Skin of body (tissue), 2 donors: ENCODE results near the genes WFDC12, WFDC2 and SLC35C2.

DNA sequence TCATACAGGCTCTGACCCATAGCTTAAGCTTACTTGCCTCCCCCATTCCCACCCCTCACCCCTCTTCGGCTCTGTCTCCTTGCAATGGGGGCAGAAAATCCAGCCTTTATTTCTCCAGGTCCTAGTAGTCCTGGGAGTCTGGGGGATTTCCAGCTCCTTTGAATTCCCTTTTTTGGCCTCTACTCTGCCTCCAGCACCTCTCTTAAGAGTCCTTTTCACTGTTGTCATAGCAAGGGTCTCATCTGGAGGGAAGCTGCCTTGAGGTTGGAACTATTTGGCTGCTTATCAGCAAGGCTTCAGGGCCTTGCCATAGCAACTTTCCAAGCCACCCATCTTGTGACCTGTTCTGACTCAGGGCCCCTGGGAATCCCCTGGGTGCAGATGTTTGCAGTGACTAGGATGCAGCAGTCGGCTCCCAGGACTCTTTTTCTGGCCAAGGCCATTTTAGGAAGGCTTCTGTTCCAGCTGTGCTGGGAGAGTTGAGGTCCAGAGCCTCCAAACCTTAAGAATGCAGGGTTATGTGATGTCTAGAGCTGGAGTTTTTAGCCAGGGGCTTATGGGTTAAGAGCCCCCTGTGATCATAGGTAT, 12.3 kb downstream of the PKIG start:
- RAMPAGE, long total RNA = no peak

- RAMPAGE, long total RNA = no peak
These were observed 28.3 kb downstream of the PKIG start for GRCh38 chr20:44610695-44610973.

- RAMPAGE, long total RNA = no peak
These were observed 14.0 kb downstream of the ADA start for GRCh38 chr20:44637264-44638101.

DNA sequence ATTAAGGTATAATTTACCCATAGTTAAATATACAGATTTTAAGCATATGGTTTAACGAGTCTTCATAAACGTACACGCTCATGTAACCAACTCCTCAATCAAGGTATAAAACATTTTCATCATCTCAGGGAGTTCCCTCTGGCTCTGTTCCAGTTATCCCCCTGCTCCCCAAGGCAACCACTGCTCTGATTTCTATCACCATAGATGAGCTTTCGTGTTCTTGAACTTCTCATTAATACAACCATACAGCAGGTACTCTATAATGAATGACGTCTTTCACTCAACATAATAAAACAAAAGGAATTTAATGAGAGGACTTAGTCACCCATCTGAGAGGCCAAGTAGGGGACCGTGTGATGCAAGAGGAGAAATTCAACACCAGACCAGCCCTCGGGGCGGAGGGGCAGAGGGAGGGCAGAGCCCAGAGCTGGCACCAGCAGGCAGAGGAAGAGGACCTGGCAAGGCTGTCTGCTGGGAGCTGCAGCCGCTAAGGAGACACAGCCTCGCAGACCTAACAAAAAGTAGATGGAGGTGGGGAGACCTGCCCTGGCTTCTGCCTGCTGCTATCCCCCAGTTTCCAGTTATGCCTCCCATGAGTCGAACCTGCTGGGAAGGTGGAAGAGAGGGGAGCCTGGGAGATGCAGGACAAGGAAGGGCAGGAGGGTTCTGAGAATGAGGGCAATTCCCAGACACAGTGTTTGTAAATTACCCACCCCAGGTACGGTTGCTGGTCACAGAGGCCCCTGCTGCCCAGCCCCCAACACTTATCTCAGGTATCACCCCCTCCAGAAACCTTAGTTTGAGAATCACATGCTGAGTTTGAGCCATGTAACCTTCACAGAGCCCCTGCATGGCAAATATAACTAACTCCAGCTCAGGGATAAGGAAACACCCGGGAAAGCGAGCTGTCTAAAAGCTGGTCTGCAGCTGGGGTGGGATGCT, 13.8 kb downstream of the CCN5 start:
- RAMPAGE, long total RNA = no peak

- RAMPAGE, long total RNA = no peak
These were observed 3.5 kb upstream of the PABPC1L start for GRCh38 chr20:44906172-44906954.

GRCh38 chr20:45000239-45000551, 33.9 kb downstream of the STK4 start:
- RAMPAGE, long total RNA = no peak

DNA sequence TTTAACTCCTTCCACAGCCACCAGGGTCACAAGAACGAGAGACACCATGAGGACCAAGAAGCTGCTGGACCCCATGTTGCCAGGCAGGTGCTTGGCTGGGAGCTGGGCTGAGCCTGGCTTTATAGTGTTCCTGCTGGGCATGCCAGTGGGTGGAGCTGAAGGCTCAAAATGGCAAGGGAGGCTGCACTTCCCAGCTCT, at the start of gene WFDC12:
Gene WFDC12, minus strand, starts transcription at position 93 of the 198 bp plus-strand sequence.
- RAMPAGE, long total RNA = no peak

GRCh38 chr20:45357851-45358890, 4.8 kb upstream of the SYS1 start:
- RAMPAGE, long total RNA = no peak

DNA sequence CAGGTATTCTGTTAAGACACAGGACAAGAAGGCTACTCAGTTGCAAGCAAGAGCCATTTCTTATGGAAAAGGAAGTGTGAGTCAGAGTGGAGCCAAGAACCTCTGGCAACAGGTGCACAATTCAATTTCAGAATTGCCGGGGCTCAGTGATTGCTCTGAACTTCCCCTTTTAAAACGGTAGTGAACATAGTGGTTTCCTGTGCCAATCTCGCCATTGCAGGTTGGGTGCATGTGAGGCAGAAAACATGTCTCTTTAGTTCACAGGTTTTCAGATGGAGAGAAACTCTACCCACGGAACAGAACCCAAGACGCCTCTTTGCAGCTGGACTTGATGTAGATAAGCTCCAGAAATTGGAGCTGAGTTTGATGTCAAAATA, 16.4 kb downstream of the PIGT start:
- RAMPAGE, long total RNA = no peak

GRCh38 chr20:45436577-45437408, 20.9 kb downstream of the PIGT start:
- RAMPAGE, long total RNA = no peak

DNA sequence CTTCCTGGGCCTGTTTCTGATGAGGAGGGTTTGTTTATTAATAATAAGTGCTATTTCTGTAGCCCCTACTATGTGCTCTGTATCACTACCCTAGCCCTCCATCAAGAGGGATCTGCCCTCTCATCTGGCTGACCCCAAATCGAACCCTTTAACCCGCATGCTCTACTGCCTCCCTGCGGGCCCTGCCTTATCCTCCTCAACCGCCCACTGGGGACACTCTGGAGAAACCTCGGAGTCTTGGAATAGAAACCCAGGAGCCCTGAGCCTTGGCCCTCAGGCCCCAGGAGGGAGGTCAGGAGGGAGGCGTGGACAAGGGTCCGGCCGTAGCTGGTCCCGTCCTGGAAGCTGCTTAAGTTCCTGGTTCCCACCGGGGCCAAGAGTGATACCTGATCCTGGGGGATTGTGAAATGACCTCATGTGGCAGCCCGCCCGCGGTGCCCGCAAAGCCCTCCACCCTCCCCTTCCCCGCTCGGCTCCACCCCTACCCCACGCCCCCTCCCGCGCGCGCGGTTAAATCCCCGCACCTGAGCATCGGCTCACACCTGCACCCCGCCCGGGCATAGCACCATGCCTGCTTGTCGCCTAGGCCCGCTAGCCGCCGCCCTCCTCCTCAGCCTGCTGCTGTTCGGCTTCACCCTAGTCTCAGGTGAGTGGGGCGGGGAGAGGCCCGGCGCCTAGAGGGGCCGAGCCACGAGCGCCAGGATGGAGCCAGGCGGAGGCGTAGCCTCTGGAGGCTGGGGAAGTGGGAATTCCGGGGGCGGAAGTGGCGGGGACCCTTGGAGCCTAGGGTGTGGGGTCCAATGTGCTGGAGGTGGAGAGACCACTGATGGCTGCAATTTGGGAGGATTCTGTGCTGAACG, at the start of gene WFDC2:
Gene WFDC2, plus strand, starts transcription at position 539 of the 860 bp plus-strand sequence.
- RAMPAGE, long total RNA = no peak

DNA sequence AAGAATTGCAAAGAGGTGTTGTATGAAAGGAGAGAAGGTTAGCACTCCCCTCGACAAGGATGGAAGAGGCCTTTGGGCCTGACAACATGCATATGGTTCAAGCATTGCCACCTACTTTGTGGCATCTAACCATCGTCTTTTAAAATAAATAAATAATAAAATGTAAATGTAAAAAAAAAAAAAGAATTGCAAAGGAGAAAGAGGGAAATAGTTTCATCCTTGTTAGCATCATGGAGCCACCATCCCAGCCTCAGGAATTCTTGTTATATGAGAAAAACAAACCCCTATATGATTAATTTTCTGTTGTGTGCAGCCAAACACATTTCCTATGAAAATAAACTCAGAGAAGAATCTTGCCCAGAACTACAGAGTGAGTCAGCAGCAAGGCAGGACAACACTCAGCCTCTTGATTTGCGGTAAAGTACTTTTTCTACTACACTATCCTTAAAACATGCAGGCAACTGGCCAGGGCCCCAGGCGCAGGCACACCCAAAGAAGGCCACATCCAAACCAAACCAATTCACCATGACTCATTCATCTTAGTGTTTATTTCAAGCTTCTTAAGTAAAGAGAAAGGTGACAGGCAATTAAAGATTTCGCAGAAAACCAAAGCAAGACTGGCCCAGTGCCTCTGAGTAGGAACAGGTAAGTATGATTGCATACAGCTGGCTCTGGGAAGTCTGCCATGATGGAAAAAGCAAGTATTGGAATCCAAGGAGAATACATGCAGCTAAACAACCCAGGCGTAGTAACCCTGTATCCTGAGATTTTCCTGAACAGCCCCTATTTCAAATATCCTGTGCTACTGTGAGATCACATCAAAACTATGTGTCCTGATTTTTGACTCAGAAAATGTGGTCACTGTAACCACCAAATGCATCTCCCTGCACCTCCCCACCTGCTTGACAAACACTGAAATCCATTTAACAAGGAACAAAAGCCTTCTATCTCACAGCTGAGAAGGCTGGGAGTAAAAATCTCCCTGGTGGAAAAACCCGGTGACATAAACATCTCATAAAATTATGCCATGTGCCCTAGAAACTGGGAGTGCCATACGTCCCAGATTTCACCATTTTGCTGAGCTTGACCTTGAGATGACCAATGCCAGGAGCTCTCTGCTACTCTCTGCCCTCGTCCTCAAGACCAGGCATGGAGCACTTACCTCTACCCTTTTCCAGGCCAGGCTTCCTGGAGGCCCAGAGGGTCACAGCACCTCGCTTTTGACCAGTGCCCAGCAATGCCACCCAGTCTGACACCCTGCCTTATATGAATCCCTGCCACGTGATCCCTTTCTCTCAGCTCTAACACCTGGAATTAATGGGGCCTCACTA, 12.5 kb downstream of the WFDC3 start:
- RAMPAGE, long total RNA = no peak

DNA sequence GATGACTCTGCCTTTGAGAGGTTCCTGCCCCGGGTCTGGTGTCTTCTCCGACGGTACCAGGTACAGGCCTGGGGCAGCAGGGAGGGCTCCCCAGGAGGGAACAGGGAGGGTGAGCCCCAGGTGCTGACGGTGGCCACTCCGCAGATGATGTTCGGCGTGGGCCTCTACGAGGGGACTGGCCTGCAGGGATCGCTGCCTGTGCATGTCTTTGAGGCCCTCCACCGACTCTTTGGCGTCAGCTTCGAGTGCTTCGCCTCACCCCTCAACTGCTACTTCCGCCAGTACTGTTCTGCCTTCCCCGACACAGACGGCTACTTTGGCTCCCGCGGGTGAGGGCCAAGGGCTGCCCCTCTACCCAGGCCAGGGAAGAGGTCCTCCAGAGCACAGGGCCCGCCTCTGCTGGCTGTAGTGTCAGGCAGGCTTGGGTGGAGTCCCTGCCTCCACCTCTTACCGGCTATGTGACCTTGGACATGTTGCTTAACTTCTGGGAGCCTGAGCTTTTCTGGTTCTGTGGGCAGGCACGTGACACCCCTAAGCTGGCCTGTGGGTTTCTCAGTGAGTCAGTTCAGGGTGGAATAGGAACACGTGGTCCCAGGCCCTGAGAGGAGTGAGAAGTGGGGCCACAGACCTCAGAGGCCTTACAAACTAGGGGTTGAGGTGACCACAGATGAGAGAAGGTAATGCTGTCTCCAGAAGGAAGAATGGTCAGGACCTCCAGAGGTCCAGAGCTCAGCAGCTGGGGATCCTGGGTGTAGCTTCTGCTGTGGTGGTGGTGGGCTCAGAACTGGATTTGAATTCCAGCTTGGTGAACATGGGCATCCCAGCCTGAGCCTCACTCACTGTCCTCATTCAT, 11.8 kb downstream of the PCIF1 start:
- RAMPAGE, long total RNA = no peak

- RAMPAGE, long total RNA = no peak
These were observed 11.2 kb downstream of the ZNF335 start for GRCh38 chr20:45960745-45961206.

DNA sequence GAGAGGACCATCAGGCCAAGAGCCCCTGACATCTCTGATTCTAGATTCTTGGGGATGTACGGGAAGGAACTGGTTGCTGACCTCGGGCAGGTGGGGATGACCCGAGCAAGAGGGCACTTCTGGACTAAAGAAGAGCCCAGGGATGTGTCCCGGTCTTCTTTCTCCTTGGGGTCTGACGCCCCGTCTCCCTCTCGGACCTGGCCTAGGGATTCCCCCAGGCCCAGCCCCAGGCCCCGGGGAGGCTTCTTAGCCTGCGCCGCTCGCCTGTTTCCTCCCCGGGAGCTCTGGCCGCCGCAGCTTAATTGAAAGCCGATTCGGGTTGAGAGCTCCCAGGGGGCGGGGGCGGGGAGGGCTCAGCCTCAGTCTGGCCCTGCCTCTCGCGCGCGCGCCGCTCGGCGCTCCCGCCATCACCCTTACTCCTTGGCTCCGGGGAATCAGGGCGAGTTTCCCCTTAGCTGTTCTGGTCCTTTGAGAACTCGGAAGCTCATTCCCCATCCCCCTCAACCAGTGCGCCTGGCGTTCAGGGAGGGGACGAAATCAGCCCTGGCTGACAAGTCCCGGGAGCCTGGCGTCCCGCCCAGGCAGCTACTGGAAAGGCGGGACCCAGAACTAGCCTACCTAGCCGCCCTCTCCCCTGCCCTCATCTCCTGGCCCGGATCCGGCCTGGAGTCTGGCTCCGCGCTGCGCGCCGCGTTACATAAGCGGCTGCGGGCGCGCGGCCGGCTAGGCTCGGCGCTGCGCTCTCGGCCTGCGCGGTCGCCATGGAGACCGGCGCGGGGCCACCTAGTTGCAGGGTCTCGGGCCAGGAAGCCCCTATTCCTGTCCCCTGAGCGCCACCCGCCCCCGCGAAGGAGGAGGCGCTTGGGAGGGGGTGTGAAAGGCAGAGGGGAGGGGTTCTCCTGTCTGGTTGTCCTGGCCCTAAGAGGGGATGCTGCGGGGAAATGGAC, 2.7 kb downstream of the SLC12A5 start:
- RAMPAGE, long total RNA = no peak

GRCh38 chr20:46305381-46306182, 2.7 kb downstream of the CDH22 start:
- RAMPAGE, long total RNA = no peak

- RAMPAGE, long total RNA = no peak
These were observed 20.6 kb downstream of the SLC35C2 start for GRCh38 chr20:46343551-46344087.

DNA sequence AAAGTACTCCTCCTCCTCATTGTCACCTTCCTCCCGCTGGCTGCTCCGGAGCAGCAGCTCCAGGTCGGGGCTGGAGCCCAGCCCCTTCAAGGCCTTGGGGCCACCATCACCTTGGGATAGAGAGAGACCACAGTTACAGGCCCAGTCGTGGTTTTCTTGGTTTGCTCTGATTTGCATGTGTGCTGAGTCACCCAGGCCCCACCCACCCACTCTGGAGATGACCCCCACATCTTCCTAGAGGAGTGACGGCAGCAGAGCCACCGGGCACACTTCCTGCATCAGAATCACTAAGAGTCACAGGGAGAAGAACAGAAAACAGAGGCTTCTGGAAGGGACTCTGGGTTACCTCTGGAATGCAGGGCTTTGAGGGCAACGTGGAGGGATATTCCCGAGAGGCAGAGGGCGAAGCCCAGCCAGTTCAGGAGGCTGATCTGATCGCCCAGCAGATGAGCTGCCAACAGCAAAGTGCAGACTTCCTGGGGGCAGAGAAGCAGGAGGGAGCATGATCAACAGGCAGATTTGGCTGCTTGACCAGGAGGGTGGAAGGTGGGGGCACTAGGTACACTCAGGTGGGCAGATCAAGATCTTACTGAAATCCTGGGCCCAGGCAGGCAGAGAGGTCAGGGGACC, 13.7 kb downstream of the SLC35C2 start:
- RAMPAGE, long total RNA = no peak

GRCh38 chr20:46364264-46364844, at the start of gene SLC35C2:
TSS of gene SLC35C2 (minus strand) at chr20:46364425.
- RAMPAGE, long total RNA = no peak

GRCh38 chr20:46701938-46702380, 7.5 kb upstream of the SLC2A10 start:
- RAMPAGE, long total RNA = no peak